ENCODE measurements around the gene STK38.

DNA sequence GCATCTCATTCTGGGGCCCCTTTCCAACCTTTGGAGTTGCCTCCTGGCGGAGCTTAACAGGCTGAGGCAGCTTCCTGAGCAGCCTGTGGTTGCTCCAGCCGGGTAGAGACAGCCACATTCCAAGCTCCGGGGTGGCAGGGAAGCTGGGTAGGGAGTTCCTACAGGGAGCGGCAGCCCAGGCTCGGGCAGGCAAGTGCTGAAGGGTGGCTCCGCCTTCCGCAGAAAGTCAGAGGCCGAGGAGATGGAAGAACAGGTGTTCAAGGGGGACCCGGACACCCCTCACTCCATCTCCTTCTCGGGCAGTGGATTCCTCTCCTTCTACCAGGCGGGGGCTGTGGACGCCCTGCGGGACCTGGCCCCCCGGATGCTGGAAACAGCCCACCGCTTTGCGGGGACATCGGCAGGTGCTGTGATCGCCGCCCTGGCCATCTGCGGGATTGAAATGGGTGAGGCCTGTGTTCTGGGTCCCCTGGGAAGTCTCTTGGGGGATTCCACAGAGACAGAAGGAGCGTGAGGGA, 418 bp downstream of the PNPLA1 start:
- RAMPAGE, long total RNA: no peak
- RRBS: 76% methylated on average over 5 of the region's 21 CpGs

- RAMPAGE, long total RNA: no peak
- RRBS: no CpG with 5 or more reads among the region's 10 CpGs
Observed at GRCh38 chr6:36319412-36319820, 17.3 kb downstream of the BNIP5 start.

GRCh38 chr6:36345549-36346318, 9.0 kb upstream of the BNIP5 start:
- RAMPAGE, long total RNA: no peak
- RRBS: no CpG with 5 or more reads among the region's 14 CpGs

- RAMPAGE, long total RNA: no peak
- RRBS: no CpG with 5 or more reads among the region's 11 CpGs
Observed at GRCh38 chr6:36368920-36369430, 18.5 kb downstream of the ETV7 start.

GRCh38 chr6:36510084-36510582, 37.1 kb downstream of the STK38 start:
- RAMPAGE, long total RNA: no peak
- RRBS: no CpG with 5 or more reads among the region's 6 CpGs

DNA sequence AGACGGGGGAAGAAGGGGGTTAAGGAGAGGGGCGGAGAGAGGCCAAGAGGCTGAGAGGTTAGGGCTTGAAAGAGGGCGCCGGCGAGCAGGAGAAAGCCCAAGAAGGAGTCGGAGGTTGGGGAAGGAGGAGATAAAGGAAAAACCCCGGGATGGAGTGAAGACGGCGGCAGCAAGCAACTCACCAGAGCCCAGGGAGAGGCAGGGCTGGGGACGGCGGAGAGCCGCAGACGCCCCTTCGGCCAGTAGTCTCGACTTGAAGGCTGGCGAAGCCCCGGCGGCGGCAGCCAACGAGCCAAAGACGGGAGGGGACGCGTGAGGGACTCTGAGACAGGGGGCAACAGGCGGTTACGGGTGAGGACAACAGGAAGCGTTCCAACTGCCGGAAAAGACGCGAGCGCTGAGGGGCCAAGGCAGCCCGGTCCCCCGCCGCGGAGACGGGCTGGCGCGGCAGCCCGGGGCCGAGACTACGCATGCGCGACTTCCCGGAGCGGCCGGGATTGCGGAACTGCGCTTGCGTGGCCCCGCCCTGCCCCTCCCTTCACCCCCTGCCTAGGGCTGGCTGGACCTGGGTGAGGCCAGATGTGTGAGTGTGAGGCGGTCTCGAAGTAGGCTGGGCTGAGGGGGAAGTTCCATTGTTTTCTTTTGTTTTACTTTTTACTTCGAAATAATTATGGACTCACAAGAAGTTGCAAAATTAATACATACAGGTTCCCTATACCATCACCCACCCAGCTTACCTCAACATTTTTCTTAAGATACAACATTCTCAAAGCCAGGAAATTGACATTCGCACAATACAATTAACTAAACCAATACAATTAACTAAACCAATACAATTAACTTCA, at the start of gene STK38:
Gene STK38, minus strand, starts transcription at position 472 of the 845 bp plus-strand sequence.
- RAMPAGE, long total RNA: start-site peak on the minus strand centred at position 384 of the sequence, 122 bp wide, 197 and 194 reads in 2 replicates
- RRBS: under 1% methylated on average over 12 of the region's 53 CpGs

DNA sequence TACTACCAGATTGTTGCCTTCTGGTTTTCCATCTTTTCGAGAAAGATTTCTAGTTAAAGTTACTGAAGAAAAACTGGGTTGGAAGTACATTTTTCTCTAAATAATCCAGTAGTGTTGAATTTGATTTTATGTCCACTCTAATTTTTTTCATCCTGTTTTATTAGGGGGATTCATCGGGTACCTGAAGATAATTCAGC, 10.7 kb downstream of the SRSF3 start:
- RAMPAGE, long total RNA: no peak
- RRBS: no CpG with 5 or more reads among the region's 2 CpGs

DNA sequence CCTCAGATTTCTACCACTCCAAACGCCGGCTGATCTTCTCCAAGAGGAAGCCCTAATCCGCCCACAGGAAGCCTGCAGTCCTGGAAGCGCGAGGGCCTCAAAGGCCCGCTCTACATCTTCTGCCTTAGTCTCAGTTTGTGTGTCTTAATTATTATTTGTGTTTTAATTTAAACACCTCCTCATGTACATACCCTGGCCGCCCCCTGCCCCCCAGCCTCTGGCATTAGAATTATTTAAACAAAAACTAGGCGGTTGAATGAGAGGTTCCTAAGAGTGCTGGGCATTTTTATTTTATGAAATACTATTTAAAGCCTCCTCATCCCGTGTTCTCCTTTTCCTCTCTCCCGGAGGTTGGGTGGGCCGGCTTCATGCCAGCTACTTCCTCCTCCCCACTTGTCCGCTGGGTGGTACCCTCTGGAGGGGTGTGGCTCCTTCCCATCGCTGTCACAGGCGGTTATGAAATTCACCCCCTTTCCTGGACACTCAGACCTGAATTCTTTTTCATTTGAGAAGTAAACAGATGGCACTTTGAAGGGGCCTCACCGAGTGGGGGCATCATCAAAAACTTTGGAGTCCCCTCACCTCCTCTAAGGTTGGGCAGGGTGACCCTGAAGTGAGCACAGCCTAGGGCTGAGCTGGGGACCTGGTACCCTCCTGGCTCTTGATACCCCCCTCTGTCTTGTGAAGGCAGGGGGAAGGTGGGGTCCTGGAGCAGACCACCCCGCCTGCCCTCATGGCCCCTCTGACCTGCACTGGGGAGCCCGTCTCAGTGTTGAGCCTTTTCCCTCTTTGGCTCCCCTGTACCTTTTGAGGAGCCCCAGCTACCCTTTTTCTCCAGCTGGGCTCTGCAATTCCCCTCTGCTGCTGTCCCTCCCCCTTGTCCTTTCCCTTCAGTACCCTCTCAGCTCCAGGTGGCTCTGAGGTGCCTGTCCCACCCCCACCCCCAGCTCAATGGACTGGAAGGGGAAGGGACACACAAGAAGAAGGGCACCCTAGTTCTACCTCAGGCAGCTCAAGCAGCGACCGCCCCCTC, 7.5 kb downstream of the CDKN1A start:
- RAMPAGE, long total RNA: no peak
- RRBS: no CpG with 5 or more reads among the region's 19 CpGs

GRCh38 chr6:36688650-36689159, 8.9 kb upstream of the RAB44 start:
- RAMPAGE, long total RNA: no peak
- RRBS: no CpG with 5 or more reads among the region's 5 CpGs

- RAMPAGE, long total RNA: no peak
- RRBS: no CpG with 5 or more reads among the region's 4 CpGs
Observed at GRCh38 chr6:36751850-36752412, 54.3 kb downstream of the RAB44 start.

DNA sequence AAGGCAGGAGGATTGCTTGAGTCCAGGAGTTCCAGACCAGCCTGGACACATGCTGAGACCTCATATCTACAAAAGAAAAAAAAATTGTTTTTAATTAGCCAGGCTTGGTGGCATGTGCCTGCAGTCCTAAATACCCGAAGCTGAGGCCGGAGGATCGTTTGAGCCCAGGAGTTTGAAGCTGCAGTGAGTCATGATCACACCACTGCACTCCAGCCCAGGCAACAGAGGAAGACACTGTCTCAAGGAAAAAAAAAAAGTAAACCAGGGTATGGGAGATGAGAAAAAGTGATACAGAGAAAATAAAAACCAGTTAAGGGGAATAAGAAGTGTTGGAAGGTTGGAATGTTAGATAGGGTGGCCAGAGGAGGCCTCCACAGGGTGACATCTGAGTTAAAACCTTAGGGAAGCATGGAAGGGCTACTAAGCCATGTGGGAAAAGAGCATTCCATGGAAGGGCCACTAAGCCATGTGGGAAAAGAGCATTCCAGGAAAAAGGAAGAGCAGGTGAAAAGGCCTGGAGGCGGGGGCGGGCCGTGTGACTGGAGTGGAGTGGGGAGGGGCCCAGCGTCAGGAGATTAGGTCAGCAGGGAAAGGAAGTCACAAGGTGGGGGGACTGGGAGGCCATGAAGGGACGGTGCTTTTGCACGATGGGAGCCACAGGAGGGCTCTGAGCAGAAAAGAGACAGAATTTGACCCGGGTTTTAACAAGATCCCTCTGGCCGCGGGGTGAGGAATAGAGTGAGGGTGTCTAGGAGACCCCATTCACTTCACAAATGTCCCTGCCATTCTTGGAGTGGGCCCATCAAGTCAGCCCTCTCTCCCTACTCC, 18.3 kb downstream of the CPNE5 start:
- RAMPAGE, long total RNA: no peak
- RRBS: no CpG with 5 or more reads among the region's 12 CpGs

GRCh38 chr6:36840875-36841477, 1.7 kb upstream of the CPNE5 start:
- RAMPAGE, long total RNA: no peak
- RRBS: 41% methylated on average over 4 of the region's 15 CpGs

- RAMPAGE, long total RNA: no peak
- RRBS: no CpG with 5 or more reads among the region's 2 CpGs
Observed at GRCh38 chr6:36852774-36853171, 13.5 kb upstream of the CPNE5 start.

DNA sequence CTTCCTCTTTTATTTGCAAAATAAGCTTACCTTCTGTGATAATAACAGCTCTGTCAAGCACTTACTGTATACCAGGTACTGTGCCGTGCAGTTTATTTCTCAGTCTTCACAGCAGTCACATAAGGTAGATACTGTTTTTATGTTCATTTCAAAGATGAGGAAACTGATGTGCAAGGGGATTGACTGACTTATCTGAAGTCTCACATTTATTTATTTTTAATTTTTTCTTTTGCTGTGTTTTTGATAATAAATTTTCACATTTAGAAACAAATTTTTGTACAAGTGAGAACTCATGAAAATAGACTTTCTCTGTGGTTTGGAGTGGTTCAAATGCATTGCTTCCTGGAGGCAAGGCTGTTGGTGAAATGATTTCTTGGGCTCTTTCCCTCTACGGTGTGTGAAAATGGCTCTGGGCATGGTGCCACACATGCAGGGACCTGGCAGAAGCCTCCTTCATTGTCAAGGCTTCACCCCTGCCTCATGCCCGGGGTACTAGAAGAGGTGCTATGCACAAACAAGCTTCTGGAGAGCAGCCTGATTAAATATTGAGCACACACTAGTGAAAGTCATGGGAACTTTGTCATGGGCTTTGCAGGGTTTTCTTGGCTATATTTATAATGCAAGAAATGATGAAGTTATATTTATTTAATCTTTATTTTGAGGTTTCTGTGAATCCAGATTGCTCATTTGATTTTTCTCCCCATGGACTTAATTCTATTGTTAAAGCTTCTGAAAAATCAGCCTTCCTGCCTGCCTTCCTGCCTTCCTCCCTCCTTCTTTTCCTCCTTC, 20.7 kb downstream of the C6orf89 start:
- RAMPAGE, long total RNA: no peak
- RRBS: no CpG with 5 or more reads among the region's 3 CpGs

GRCh38 chr6:36927314-36928517, 26.8 kb upstream of the PI16 start:
- RAMPAGE, long total RNA: no peak
- RRBS: no CpG with 5 or more reads among the region's 16 CpGs

- RAMPAGE, long total RNA: no peak
- RRBS: 95% methylated on average over 2 of the region's 24 CpGs
Observed at GRCh38 chr6:36968020-36969197, 13.9 kb downstream of the PI16 start.

GRCh38 chr6:37003912-37004490, 1.5 kb upstream of the FGD2 start:
- RAMPAGE, long total RNA: no peak
- RRBS: no CpG with 5 or more reads among the region's 10 CpGs

DNA sequence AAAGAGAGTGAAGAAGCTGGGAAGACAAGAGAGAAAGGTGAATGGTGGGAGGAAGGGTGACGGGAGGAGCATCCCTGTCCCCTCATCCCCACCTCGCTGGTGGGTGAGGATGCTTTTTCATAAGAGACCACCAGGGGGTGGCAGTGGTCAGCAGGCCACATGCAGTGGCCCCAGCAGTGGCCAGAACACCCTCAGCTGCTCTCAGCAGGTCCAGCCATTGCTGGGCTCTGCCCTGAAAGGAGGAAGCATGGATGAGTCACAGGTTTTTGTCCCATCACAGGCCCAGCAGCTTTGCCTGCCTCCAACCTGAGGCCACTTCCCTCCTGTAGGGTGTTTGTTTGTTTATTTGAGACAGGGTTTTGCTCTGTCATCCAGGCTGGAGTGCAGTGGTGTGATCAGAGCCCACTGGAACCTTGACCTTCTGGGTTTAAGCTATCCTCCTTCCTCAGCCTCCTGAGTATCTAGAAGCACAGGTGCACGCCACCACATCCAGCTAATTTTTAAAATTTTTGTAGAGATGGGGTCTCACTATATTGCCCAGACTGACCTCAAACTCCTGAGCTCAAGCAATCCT, 23.9 kb downstream of the FGD2 start:
- RAMPAGE, long total RNA: no peak
- RRBS: no CpG with 5 or more reads among the region's 3 CpGs

- RAMPAGE, long total RNA: no peak
- RRBS: no CpG with 5 or more reads among the region's 4 CpGs
Observed at GRCh38 chr6:37045183-37045571, 39.7 kb downstream of the FGD2 start.

DNA sequence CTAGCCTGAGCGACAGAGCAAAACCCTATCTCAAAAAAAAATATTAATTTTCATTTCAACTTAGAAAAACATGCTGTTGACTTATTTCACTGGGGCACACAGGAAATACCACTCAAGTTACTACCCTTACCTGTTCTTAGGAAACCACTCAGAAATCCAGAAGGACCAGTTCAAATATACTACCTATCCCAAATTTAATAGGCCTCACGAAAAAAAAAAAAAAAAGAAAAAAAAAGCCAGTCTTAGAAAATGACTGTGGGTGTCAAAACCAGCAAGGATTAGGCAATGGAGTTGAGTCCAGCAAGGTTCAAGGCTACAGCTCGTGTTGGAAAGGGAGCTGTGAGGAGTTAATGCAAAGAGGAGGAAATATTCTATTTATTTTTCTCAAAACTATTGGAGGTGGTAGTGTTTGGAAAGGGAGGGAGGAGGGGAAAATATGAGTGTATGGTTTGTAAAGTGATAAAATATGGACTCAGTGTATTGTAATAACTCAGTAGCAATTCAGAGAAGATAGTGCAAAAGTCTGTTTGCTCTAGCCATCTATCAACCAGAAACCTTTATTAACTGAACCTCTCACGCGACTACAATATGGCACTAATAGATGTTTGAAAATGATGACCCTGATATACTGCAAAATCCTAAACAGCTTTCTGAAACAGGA, 33.7 kb upstream of the PIM1 start:
- RAMPAGE, long total RNA: no peak
- RRBS: no CpG with 5 or more reads among the region's 5 CpGs